Measurements from ENCODE around the gene IRF2BPL.

- PRO-cap, 3 experiments, result peak in 3 of 3 experiments; most common minus-strand start chr14:75334221 (in 2)
- RRBS, result no CpG with 5 or more reads among the region's 22 CpGs
These were observed 55.7 kb downstream of the FOS start for GRCh38 chr14:75334146-75334913.

GRCh38 chr14:75341440-75342012 is 62.9 kb downstream of the FOS start:
- PRO-cap, 3 experiments, result peak in 1 of 3 experiments; most common minus-strand start chr14:75341711 (in 1)

DNA sequence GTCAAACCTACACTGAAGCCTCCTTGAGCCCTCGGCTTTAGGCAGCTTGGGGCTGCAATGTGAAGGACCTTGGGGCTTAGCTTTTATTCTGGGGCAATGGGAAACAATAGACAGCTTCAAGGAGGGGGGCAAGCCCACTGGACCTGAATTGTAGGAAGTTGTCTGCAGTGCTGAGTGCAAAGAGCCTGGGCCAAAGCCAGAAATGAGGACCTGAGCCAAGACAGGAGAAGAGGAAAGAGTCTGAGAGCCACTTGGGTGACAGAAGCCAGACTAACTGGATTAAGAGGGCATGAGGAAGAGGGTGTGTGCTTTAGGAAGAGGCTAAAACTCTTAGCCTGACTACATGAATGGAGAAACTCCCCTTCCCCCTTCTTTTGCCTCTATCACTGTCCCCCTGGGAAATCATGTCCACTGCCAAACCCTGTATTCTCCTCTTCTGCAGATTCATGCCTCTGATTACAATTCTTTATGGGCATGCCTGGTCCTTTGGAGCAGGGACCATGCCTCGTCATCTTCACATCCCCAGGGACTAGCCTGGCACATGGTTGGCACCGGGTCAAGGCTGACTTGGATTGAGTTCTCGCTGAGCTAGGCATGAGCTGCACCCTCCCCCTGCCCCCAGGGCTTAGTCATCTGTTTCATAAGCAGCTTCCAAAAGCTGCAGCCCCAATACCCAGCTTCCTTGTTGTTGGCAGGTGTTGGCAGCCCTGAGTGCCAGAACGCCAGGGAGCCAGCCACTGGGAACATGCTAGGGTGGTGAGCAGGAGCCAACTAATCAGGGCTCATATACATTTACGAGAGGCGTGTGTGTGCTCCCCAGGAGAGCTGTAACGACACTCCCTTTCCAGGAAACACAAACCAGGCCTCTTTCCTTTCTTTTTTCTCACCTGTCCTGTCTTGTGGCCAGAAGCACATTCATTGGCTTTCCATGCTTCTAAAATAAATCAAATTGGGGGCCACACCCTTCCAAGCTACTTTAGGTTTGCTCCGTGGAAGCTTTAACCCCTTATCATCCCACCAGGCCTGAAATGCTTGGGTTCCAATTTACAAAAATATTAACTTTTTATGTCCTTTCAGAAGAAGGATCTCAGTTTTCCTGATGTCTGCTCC is 27.7 kb upstream of the JDP2 start:
- PRO-cap, 3 experiments, result peak in 2 of 3 experiments; most common plus-strand start position 717 of the sequence (in 2)
- RRBS, result no CpG with 5 or more reads among the region's 9 CpGs

- PRO-cap, 3 experiments, result no peak in any of the 3 experiments
- RRBS, result 27% methylated on average over 3 of the region's 16 CpGs
These were observed 10.1 kb downstream of the JDP2 start for GRCh38 chr14:75437717-75438490.

DNA sequence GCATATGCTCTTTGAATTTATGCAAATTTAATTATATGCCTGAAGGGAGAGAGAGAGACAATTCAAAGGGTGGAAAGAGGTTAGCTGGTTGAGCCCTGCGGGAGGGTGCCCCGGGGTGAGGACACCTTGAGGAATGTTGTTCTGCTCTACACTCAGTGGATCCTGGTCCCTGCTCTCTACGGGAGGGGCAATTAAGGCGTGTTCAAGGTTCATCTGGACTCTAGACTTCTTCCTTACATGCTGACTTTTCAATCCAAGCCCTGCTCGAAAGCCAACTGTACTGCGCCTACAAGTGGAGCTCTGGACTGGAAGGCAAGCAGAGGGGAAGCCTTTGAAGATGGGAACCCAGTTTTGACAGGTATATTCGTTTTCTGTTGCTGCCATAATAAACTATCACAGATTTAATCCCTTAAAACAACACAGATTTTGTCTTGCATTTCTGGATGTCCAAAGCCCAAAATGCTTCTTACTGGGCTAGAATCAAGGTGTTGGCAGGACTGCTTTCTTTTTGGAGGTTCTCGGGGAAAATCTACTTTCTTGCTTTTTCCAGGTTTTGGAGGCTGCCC is 46.4 kb downstream of the JDP2 start:
- PRO-cap, 3 experiments, result no peak in any of the 3 experiments
- RRBS, result no CpG with 5 or more reads among the region's 8 CpGs

DNA sequence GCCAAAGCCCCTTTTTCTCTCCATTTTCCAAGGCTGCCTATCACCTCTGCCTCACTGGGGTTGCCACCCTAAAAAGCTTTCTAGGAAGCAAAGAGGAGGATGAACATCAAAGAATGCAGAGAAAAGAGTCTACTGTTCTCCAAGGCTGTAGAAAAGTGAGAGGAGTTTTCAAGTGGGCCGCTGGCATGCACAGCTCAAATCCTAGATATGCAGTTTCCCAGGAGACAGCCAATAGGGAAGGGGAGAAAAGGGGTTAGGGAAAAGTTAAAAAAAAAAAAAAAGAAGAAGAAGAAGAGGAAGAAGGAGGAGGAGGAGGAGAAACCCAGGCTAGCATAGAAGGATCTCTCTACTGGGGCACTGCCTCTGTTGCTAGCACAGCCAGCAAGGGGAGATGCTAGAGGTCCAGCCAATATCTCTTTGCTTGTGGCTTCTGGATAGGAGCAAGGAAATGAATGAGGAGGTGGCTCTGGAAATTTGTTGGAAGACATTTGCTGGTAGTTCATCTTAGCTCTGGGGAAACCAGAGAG is 737 bp downstream of the BATF start:
- PRO-cap, 3 experiments, result peak in 2 of 3 experiments; most common plus-strand start position 293 of the sequence (in 1); most common minus-strand start position 157 of the sequence (in 2)
- RRBS, result no CpG with 5 or more reads among the region's 1 CpG

DNA sequence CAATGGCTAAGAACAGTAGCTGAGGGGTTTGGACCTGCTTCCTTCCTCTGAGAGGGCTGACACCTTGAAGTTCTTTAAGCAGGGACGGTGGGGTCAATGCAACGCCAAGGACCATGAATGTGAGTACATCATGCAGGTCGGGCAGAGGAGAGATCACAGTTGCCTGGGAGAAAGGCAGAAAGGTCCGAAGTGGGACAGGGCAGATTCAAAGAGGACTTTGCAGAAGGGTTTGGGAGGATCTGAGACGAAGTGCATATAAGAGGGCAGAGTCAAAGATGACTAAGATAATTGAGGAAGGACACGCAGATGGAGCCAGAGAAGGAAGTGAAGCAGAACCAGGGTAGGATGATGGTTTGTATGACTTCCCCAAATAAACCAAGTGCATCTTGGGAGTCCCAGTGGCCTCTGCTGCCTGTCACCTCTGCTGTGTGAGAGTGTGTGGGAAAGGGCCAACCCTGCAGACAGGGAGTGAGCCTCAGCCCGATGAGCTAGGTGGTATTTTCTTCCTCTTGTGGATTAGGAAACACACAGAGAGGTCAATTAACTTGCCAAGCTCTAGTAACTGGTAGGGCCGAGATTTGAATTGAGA is 36.7 kb downstream of the FLVCR2 start:
- PRO-cap, 3 experiments, result no peak in any of the 3 experiments
- RRBS, result no CpG with 5 or more reads among the region's 8 CpGs

DNA sequence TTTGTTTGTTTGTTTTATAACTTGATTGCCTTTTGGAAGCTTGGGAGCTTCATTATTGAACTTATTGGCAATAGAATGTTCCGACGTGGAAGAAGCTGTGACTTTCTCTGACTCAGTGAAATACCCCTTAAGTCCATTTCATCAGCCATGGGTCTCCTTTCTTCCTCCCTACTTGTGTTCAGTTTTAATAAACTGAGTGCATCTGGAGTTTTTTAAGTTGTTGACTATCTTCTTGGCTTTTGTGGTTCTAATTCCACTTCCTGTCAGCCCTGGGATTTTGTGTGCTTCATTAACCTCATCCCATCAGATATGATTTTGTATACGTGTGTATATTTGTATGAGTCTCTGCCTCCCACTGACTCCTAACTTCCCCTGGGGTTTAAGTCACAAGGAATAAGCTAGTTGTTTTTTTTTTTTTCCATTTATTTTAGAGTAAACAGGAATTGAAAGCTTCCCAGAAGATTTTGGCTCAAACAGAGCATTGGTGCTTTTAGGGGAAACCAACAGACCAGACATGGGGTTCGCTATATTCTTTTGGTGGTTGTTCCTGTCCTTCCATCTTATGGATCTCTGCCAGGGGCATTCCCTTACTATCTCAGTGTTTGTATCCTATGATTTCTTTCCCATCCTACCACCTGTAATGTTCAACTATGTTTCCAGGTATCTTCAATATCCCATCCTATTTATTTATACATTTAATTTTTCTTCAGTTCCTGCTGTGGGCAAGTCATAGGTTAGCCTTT is 62.7 kb downstream of the TTLL5 start:
- PRO-cap, 3 experiments, result no peak in any of the 3 experiments
- RRBS, result no CpG with 5 or more reads among the region's 4 CpGs

GRCh38 chr14:75991548-75992361 is 6.2 kb downstream of the IFT43 start:
- PRO-cap, 3 experiments, result no peak in any of the 3 experiments
- RRBS, result no CpG with 5 or more reads among the region's 8 CpGs

DNA sequence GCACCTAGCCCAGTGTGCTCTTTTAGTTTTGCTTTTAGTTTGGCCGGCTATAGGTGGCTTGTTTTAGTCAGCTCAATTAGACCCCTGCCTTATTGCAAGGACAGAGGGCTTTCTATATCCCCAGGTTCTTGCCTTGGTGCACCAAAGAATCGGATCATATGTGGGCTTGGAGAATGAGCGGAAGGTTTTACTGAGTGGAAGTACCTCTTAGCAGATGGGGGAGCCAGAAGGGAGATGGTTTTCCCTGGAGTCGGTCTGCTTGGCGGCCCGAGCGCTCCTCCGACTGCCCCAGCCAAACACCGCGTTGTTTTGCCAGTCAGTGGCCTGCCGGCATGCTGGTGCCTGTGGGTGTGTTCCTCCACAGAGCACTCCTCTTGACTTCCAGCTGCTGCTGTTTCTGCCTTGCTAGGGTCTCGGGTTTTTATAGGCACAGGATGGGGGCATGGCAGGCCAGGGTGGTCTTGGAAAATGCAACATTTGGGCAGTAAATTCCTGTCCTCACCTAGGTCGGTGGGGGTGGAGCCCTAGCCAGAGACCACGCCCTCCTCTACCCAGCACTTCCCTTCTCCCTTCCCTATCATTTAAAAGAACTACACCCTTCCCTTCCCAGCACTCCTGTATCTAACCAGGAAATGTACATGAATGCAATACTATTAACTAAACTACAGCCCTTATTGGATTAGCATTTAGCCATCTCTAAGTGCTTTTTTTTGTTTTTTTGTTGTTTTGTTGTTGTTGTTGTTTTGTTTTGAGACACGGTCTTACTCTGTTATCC is 34.8 kb upstream of the VASH1 start:
- PRO-cap, 3 experiments, result no peak in any of the 3 experiments
- RRBS, result no CpG with 5 or more reads among the region's 15 CpGs

DNA sequence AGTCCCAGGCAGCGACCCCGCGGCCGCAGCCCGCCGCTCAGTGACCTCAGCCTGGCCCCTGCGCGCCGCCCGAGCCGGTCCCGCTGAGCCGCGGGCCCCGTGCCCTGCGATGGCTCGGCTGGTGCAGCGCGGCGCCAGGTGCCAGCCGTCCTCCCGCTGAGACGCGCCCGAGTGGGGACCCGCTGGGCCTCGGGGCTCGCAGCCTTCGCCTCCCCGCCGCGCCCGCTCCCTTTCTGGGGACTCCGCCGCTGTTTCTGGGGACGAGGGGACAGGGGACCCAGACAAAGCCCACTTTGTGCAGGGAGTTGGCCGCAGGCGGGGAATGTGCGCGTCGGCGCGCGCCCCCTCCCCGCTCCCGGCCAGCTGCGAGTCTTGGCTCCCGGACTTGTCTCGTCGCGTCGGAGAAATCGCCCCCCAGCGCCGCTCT is 583 bp downstream of the VASH1 start:
- PRO-cap, 3 experiments, result no peak in any of the 3 experiments
- RRBS, result 2% methylated on average over 13 of the region's 55 CpGs

DNA sequence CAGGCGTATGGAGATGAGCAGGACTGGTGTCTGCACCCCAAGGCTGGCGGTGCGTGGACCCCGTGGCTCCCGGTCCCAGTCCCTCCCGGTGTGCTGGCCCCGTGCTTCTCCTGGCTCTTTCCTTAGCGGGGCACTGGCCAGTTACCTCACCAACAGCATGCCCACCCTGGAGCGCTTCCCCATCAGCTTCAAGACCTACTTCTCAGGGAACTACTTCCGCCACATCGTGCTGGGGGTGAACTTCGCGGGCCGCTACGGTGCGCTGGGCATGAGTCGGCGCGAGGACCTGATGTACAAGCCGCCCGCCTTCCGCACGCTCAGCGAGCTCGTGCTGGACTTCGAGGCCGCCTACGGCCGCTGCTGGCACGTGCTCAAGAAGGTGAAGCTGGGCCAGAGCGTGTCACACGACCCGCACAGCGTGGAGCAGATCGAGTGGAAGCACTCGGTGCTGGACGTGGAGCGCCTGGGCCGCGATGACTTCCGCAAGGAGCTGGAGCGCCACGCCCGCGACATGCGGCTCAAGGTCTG is 14.5 kb downstream of the VASH1 start:
- PRO-cap, 3 experiments, result no peak in any of the 3 experiments
- RRBS, result no CpG with 5 or more reads among the region's 46 CpGs

GRCh38 chr14:76959179-76959825 is 69.2 kb downstream of the IRF2BPL start:
- PRO-cap, 3 experiments, result peak in 1 of 3 experiments; most common plus-strand start chr14:76959636 (in 1); most common minus-strand start chr14:76959288 (in 1)
- RRBS, result no CpG with 5 or more reads among the region's 7 CpGs

- PRO-cap, 3 experiments, result peak in 3 of 3 experiments; most common plus-strand start chr14:77028952 (in 3); most common minus-strand start chr14:77028699 (in 3)
- RRBS, result 1% methylated on average over 38 of the region's 92 CpGs
These were observed at the start of gene IRF2BPL for GRCh38 chr14:77028231-77029167. Gene IRF2BPL, minus strand, starts transcription at chr14:77028708.

DNA sequence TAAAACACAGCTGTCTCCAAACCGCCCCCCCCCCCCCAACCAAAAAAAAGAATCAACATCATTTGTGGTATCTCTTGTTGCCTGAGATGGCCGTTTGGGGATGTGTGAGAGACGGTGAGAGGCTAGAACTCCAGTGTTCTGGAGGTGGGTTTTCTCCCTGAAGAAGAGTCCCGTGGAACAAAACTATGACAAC is 3.7 kb upstream of the IRF2BPL start:
- PRO-cap, 3 experiments, result no peak in any of the 3 experiments
- RRBS, result no CpG with 5 or more reads among the region's 4 CpGs

GRCh38 chr14:77105106-77105922 is 7.3 kb downstream of the CIPC start:
- PRO-cap, 3 experiments, result no peak in any of the 3 experiments
- RRBS, result no CpG with 5 or more reads among the region's 6 CpGs

DNA sequence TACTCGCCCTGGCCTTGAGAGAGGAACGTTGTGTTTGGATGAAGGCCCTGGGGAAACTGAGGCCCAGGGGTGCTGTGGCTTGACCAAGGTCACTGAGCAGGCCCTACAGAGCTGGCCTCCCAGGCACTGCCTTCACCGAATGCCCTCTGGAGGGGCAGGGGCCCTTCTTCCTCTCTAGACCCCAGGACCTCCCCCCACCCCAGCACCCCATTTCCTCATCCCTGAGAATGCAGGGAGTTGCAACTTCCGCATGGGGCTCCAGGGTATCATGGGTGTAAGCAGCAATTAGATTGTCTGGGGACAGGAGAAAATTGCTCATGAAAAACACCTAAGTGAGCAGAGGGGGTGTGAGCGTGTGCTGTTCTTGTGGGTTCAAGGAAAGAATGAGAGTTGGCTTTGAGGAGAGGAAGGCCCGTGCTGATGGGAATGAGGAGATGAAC is 872 bp downstream of the TMEM63C start:
- PRO-cap, 3 experiments, result no peak in any of the 3 experiments
- RRBS, result no CpG with 5 or more reads among the region's 6 CpGs

DNA sequence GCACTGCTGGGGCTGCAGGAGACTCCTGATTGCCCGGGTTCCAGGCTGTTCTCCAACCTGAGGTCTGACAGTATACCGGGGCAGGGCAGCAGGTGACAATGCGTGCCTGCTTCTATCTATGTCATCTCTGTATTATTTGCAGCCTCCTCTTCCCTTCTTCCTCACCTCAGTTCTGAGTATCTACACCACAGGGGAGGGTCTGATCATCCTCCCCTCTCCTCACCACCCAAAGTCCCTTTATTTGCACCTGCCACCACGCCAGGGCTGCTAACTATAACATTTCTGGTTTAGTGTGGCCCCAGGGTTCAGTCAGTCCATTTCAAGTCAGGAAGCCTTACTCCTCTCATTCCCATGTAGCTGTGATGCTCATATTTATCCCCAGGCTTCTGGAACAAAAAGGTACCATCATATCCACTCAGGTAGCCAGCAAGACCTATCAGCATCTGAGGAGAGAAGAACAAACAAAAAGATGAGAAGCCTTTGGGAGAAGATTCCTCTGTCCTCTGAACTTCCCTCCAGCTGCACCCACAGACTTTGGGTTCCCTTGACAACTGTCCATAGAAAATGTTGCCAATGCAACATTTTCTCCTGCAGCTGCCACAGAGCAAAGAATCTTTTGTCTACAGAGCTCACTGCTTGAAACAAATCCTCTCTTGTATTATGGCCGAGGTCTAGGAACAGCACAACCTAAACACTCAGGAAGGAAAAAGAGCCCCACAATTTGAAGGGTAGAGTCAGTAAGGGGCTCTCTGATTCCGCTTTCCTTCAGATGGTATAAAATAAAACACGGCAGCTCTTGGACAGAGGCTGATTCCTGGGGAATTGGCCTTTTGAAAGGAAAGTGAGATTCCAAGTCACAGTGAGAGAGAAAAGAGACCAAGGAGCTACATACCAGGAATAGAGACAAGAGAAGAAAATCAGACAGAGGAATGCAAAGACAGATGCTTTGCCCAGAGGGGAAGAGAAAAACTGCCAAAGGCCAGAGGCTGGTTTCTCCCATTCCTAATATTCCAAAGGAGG is 14.4 kb downstream of the POMT2 start:
- PRO-cap, 3 experiments, result peak in 1 of 3 experiments; most common plus-strand start position 664 of the sequence (in 1)
- RRBS, result 95% methylated on average over 1 of the region's 7 CpGs

GRCh38 chr14:77375731-77376305 is 1.1 kb downstream of the TMED8 start:
- PRO-cap, 3 experiments, result no peak in any of the 3 experiments
- RRBS, result no CpG with 5 or more reads among the region's 10 CpGs

- PRO-cap, 3 experiments, result no peak in any of the 3 experiments
- RRBS, result no CpG with 5 or more reads among the region's 3 CpGs
These were observed 3.9 kb upstream of the NOXRED1 start for GRCh38 chr14:77427243-77427584.

Data from breast (tissue), 4 donors.